Myometrial cell (primary cell): Measurements from ENCODE around the gene ARID3B.

GRCh38 chr15:74156489-74156927, 17.0 kb upstream of the ISLR start:
- RAMPAGE, long total RNA, result no peak

GRCh38 chr15:74174752-74175401, 1.4 kb downstream of the ISLR start:
- RAMPAGE, long total RNA, result no peak

- RAMPAGE, long total RNA, result no peak
Measured at GRCh38 chr15:74200293-74200861, 2.2 kb downstream of the STRA6 start.

- RAMPAGE, long total RNA, result no peak
Measured at GRCh38 chr15:74234290-74234735, 1.8 kb upstream of the CCDC33 start.

GRCh38 chr15:74385667-74386091, 18.2 kb upstream of the CYP11A1 start:
- RAMPAGE, long total RNA, result no peak

- RAMPAGE, long total RNA, result no peak
Measured at GRCh38 chr15:74407106-74407754, 26.5 kb downstream of the SEMA7A start.

- RAMPAGE, long total RNA, result no peak
Measured at GRCh38 chr15:74541107-74541840, at the start of gene ARID3B. TSS of gene ARID3B (plus strand) at chr15:74541220.

GRCh38 chr15:74599199-74599721, 16.4 kb upstream of the CLK3 start:
- RAMPAGE, long total RNA, result no peak

DNA sequence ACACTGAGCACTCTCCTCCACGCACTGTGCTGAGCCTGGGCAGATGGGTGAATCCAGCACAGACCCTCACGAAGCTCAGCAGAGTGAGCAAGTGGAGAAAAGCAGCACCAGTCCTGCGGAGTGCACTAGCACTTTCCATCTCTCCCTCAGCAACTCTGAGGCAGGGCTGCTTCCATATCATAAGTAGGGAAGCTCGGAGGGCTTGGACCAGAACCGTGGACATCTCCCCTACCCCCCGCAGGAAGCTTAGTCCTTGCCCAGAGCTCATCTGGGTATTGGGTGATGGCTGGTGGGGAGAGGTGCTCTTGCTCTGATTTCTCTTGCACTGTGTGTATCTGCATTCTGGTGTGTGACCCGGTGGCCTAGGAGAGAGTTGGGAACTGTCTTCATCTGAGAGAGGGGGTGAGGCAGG, 9.7 kb downstream of the CLK3 start:
- RAMPAGE, long total RNA, result no peak

GRCh38 chr15:74789921-74790992, 8.4 kb downstream of the CSK start:
- RAMPAGE, long total RNA, result no peak

- RAMPAGE, long total RNA, result no peak
Measured at GRCh38 chr15:74814980-74815527, 2.4 kb downstream of the LMAN1L start.

GRCh38 chr15:74816565-74816912, 3.9 kb downstream of the LMAN1L start:
- RAMPAGE, long total RNA, result no peak

DNA sequence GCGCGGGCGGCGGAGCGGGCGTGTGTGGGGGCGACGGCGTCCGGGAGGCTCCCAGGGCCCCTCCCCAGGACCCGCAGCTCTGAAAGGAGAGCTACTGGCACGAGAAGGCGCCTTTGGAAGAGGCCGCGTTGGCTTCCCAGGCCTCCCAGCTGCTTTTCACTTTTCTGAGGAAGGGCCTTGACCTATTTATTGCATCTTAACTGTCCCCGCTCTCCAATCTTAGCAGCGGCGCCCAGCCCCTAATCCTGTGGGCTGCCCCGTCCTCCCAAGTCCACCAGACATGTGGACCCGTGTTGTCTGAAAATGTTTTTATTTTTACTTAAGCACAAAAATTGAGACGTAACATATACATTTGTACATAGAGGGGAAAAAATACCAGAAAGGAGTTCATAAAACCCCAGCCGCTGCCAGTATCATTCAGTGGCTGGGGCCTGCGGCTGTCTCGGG, 504 bp upstream of the ULK3 start:
- RAMPAGE, long total RNA, result no peak

- RAMPAGE, long total RNA, result no peak
Measured at GRCh38 chr15:74857112-74857488, 14.1 kb upstream of the ULK3 start.

DNA sequence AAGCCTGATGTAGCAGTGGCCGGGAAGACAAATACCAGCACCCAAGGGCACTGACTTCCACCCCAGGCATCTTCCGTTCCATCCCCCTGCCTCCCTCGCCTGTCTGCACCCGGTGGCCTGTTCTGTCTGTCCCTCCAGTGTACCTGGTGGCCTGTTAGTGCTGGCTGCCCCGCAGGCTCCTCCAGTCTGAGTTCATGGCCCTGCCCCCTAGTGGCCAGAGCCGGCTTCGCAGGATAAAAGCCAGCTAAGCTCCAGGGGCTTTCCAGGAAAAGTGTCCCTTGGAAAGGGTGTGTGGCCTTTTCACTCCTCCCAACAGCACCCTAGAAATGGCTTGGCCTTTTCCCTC, 16.5 kb downstream of the GOLGA6D start:
- RAMPAGE, long total RNA, result no peak

DNA sequence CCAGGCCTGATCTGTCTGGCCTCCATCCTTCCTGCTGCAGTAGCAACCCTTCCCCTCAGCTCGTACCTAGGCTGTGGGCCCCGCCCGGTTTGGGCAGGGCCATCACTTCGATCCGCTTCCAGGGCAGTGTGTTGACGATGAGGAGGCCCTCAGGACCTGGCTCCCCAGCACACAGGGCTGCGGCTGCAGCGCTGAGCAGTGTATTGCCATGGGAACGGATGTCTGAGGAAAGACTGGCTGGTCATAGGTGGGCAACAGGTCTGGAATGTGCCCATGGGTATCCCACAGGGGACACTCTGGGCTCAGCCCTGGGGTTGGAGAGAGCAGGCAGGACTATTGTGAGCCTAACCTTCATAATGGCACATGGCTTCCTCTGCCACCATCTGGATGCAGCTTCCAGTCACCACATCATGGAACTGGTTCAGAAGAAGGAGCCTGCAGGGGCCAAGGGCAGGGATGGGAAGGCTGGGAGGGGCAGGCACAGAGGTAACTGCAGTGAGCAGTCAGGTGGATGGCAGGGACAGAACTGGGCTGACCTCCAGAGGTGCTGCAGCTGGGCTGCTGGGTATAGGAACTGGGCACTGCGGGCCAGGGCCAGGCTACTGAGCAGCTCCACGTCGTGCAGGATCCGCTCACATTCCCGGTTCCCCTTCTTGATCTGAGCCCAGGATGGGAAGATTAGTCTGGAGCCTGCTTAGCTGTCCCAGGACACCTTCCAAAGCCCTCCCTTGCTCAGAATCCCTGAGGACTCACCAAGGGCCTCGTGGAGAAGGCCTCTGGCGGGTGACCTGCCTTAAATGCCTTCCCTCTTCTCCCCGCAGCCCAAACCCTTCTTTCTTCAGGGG, 8.6 kb downstream of the MAN2C1 start:
- RAMPAGE, long total RNA, result no peak

DNA sequence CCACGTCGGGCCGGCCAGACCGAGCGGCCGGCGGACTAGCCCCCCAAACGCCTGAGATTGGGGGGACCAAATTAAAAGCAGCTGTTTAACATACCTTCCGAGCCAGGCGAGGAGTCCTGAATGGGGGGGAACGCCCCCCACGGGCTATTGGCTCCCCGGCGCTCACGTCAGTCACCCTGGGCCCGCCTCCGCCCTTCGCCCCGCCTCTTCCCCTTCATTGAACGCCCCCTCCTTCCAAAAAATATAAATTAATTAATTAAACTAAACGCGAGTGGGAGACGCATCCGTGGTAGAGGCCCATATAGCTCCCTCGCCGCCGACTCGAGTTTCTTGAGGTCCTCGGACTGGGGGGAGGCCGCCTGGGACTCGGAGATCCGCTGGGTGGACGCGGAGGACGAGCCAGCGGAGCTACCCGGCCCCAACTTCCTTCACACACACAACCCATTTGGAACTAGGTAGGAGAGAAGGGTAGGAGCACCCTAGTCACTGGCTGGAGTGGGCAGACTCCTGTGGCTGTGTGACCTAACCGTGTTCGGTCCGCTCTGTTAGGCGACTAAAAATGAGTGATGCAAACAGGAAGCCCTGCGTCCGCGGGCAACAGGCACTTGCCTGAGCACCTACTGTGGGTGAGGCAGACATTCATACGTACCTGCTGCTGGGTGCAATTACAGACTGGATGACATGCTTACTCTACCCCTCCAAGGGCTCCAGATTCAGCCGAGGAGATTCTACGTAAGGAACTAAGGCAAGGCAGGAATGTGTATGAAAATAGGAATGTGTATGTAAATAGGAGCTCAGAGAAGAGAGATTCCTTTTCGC, 4.4 kb upstream of the SIN3A start:
- RAMPAGE, long total RNA, result no peak

GRCh38 chr15:75627703-75628141, 2.2 kb upstream of the SNUPN start:
- RAMPAGE, long total RNA, result no peak

- RAMPAGE, long total RNA, result no peak
Measured at GRCh38 chr15:75707617-75707844, 5.1 kb downstream of the CSPG4 start.

DNA sequence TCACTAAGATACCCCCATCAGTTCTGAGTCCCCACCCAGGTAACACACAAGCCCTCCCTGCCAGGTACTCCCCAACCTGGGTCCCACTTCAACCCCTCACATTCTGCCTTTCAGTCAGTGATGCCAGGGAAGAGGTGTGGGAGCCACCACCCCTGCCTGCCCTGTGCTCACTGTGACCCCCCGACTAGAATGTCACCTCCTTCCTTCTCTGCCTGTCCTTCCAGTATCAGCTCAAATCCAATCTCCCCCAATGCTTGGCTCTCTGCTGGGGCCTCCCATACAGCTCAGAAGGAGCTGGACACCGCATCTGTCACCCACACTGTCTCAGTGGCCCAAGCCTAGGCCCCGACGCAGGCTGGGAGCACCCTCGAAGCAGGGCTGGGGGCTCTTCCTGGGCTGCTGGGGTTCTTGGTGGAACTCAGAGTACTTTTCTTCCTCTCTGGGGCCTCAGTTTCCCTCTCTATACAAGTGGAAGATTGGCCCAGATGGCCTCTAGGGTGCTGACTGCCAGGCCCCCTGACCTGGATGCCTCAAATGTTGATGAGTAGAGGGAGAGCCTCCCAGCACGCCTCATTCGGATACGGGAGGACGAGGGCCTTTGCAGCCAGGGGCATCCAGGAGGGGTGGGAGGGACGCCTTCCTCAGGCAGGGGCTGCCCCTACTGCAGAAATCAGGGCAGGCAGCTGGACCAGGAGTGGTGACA, 2.4 kb downstream of the CSPG4 start:
- RAMPAGE, long total RNA, result no peak